Measurements from ENCODE around the genes TGOLN2 and SFTPB.

GRCh38 chr2:79158190-79158497 lies 1.4 kb downstream of the REG3A start:
- PRO-cap = no peak

GRCh38 chr2:81481127-81481874 lies 1176.7 kb upstream of the LRRTM1 start:
- PRO-cap = no peak

DNA sequence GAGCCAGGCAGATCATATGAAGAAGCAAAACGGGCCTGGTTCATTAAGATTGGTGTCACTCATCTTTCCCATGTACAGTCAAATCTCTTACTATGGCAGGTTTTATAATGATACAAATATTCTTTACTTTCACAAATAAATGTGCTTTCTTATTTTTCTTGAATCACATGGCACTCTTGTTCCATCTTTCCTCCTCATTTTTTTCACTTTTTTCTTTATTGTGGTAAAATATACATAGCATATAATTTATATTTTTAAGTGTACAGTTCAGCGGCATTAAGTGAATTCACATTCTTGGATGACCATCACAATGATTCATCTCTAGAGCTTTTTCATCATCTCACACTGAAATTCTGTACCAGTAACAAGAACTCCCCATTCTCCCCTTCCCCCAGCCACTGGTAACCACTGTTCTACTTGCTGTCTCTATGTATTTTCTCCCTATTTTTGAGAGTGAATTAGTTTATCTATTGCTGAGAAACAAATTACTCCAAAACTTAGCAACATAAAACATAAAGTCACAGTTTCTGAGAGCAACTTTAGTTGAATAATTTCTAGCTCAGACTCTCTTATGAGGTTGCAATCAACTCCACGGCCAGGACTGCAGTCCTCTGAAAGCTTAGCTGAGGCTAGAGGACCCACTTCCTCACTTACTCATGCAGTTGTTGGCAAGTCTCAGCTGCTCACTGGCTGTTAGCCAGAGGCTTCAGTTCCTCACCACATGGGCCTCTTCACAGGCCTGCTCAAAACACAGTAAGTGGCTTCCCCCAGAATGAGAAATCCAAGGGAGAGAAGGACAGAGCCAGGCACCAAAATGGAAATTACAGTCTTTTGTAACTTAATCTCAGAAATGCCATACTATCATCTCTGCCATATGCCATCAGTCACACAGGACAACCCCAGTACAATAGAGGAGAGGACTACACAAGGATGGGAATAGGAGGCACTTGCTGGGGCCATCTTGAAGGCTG lies 7.2 kb upstream of the TMSB10 start:
- PRO-cap = bidirectional peak, plus-strand start at position 775 of the sequence, minus-strand start at position 603 of the sequence

GRCh38 chr2:84957647-84959027 lies 12.8 kb upstream of the KCMF1 start:
- PRO-cap = no peak

- PRO-cap = bidirectional peak, plus-strand start at chr2:84971954, minus-strand start at chr2:84971941
Observed at GRCh38 chr2:84971836-84972459, 987 bp downstream of the KCMF1 start.

GRCh38 chr2:84986650-84987833 lies 16.1 kb downstream of the KCMF1 start:
- PRO-cap = no peak

- PRO-cap = no peak
Observed at GRCh38 chr2:85047435-85048228, 76.7 kb downstream of the KCMF1 start.

- PRO-cap = no peak
Observed at GRCh38 chr2:85053853-85054306, 79.3 kb upstream of the TCF7L1 start.

GRCh38 chr2:85056269-85057026 lies 76.7 kb upstream of the TCF7L1 start:
- PRO-cap = no peak

DNA sequence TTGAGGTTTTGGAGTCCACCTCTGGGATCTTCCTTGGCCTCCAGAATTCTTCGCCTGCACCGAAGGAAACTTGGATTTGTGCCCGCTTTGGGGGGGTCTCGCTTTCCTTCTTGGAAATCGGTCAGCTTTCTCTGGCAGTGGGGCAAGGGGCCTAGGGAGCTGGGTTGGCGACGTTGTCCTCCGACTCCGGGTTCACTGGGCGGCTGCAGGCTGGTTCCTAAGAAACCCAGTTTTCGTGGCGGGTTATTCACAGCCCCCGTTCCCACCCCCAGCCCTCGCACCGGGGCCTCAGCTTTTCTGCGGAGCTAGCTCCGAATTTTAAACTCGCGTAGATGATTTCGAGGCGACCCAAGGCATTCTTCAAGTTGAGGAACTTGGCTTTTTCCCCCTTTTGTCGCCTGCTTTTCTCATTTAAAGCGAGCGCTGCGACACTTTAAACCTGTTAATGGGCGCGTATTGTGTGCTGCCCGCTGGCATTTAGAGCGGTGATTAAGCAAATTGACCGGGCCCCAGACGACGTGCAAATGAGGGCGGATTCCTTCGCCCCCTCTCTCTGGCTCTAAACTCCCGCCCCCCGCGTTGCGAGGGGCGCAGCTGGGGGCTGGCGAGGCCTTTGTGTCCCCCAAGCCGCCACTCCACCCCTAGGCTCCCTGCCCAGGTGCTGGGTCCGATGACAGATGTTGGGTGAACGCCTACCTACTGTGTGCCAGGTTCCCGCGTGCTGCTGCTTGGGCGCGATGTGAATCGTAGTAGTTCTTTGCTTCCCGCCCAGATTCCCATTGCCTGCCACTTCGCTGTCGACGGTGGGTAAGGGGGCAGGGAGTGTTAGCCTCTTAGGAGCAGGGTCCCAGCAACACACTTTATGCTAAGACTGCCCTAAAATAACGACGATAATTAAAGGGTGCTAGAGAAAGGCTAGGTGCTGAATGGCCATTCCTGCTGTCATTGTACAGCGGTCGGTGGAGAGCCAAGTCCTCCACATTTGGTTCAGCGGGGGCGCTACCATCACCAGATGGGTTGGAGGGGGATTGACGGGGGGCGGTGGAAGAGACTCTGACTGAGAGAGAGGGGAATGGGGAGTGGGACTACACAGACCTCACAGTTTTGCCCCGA lies 1.8 kb downstream of the TCF7L1 start:
- PRO-cap = no peak

DNA sequence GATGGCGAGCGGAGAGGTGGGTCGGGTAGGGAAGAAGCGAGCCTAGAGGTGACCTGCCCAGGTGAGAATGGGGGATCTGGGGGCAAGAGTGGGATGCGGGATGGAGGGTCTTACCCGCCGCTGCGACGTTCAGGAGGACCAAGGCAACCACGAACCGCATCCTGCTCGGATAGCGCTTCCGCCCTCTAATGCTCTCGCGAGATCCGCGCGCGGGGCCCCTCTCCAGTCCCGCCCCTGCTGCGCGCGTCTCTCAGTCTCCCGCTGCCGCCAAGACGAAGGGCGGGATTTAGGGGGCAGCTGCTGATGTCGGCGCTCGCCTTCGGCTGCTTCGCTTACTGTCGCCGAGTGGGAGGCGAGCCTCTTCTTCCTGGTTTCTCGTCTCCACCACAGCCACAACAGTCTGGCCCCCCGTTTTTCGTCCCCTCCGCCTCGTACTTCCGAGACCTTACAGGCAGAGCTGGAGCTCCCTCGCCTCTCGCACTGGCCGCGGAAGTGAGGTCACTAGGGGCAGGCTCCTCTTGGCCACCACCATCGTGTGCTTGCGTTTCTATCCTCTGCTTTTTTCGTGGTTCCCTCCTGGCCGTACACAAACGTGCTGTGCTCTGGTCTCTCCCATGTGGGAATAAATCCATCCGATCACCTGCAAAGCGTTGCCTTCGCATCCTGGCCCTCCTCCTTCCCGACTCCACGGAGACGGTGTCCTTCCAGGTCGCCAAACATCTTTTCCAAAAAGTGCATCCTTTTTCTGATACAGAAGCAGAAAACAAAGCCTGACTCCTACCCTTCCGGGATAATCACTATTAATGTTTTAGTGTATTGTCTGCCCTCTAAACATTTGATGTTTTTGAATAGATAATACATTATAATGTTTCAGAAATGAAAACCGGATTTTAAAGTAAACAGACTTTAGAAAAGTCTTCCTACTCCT lies at the start of gene TGOLN2:
TGOLN2 (minus strand) TSS at position 187 of the 928 bp plus-strand sequence.
- PRO-cap = bidirectional peak, plus-strand start at position 270 of the sequence, minus-strand start at position 187 of the sequence; bidirectional peak, plus-strand start at position 557 of the sequence, minus-strand start at position 494 of the sequence; unidirectional peak, minus-strand start at position 624 of the sequence

GRCh38 chr2:85349221-85349776 lies 5.0 kb downstream of the RETSAT start:
- PRO-cap = no peak

GRCh38 chr2:85438741-85439136 lies 20.2 kb downstream of the SH2D6 start:
- PRO-cap = bidirectional peak, plus-strand start at chr2:85438977, minus-strand start at chr2:85438984

DNA sequence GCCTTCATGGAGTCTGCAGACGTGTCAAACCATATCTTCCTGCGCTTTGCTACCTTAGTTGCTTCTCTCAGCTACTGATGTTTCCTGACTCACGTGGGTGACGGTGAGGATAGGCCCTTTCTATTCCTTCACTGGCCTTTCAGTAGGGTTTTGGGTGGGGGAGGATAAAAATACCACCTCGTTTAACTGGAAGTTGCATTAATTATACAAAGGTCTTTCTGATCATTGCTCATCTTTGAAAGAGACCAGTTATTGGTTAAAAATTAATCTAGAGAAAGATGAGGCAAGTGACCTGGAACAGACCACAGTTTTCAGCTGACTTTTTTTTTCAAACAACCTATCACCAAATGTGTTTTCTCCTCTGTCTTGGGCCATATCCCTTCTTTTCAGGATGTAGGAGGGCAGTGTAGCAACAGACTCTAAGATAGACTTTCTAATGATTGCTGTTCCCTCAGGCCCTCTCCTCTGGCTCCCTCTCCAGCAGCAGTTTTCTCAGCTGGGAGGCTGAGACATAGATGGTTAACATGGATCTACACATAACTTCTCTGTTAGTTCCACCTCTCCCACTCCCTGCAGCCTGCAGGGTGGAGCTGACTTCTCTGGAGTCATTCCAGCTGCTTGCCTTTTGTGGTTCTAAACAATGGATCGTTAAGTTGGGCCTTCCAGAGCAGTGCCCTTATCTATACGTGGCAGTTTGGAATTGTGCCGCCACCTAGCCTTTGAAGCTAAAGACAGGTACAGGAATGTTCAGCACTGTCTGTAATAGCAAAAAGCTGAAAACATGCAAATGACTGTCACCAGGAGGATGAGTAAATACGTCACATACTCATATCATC lies 49.9 kb downstream of the SH2D6 start:
- PRO-cap = unidirectional peak, minus-strand start at position 586 of the sequence

DNA sequence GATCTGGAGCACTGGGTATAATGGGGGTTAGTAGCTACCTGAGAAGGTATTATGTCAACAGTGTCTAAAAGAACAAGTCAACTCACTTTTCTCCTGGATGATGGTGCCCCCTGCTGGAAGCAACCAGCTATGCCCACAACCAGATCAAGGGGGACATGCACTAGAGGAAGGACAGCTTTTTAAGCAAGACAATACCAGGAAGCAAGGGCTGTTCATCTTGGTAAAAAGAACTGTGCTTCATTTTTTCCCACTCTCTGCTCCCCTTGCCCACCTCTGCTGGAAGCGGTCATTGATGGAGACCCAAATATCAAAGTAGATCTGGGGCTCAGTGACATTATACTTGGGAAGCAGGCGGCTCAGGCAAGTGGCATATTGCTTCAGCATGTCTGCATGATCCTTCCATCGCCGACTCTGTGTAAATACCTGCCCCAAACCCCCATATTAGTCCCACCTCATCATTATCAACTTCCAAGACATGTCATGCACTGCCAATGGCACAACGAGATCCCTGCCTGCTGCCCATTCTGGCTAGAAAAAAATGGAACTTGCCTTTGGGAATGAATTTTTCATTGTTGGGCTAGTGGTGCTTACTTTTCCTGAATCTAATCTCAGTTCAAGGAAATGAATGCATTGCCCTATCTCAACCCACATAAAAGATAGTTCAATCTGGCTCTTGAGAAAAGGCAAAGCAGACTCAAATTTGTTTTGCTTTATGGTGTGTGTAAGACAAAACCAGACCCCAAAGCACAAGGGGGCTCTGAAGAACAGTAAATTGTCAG lies 9.0 kb downstream of the GGCX start:
- PRO-cap = no peak

DNA sequence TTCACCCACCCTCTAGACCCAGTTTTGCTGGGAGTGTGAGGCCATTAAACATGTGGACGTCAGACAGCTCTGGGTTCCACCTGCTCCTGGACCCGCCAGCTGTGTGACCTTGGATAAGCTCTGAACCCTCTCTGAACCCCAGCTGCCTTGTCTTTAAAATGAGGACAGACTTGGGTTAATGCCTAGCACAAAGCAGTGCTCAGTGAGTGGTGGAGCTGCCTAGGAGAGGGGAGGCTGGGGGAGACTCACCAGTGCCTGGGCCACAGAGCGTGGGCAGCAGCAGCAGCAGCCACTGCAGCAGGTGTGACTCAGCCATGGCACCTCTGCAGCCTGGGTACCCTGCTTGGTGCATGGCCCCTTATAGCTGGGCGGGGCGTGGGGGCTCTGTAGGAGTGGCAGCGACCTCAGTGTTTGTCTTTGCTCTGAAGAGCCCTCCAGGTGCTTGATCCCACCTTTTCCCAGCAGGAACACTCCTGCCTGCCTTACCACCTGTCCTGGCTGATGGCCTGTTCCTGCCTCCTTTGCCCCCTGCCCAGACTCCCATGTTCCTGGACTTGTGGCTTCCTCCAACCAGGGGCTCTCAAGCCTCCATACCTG lies at the start of gene SFTPB:
SFTPB (minus strand) TSS at position 332 of the 597 bp plus-strand sequence.
- PRO-cap = no peak

GRCh38 chr2:85725492-85725920 lies 28.3 kb upstream of the ATOH8 start:
- PRO-cap = no peak

DNA sequence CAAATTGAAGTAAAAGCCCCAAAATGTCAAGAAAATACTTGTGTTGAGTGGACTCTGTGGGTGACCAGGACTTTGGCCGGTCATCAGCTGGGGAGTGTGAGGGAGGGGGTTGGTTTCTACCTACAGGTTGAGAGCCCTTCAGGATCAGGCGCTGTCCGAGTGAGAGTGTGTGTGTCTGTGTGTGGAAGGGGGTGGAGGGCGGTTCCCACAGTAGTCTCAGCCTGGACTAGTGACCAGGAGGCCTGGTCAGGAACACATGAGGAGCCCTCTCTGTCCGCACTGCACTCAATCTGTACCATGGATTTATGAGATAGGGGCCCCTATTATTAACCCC lies 34.2 kb downstream of the ATOH8 start:
- PRO-cap = no peak

- PRO-cap = no peak
Observed at GRCh38 chr2:85827504-85827776, 61.4 kb downstream of the ST3GAL5 start.

DNA sequence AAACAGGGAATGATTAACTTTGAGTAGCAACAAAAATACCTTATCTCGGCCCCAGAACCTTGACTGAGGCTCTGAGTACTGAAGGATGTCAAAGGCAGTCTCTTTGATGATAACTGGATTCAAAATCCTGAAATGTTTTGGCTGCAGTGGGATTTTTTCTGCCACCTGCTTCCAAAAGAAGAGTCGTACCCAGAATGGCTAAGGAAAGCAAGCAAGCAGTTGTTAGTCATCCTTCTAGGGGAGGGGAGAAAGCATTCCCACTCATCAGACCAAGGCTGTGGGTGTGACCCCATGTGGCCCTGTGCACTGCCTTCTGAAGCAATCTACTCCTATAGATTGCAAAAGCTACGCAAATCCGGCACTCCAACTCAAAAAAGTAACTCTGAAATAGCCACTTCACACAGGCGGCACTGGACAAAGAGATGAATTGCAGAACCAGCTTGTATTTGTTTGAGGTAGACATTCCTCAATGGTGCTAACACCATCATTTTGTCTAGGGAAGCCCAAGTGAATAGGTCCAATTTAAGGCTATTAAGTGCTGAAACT lies 44.4 kb downstream of the ST3GAL5 start:
- PRO-cap = no peak

Data from gallbladder (tissue), 1 donor.